Paraaortic lymph node (tissue), 1 donor: ENCODE data around the genes AWAT1, FOXO4, CXorf65, NONO and HDAC8.

DNA sequence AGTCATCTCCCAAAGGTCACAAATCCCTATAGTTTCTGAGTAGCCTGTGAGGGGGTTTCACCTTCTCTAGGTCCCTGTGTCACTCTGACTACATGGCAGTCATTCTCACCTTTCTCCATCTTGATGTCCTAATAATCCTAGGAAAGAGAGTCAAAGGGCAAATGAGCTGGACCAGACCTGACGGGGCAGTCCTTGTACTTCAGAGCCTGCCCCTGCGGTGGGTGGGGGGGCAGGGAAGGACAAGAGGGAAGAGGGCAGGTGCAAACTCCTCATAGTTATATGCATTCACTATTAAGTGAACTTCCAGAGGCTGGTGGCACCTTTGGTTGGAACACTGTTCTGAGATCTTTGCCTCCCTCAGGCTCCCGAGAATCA, at the start of gene AWAT1:
TSS of gene AWAT1 (plus strand) at position 334 of the 375 bp plus-strand sequence.
- PRO-cap = no peak

GRCh38 chrX:70434979-70435611, 9.5 kb upstream of the DLG3 start:
- PRO-cap = bidirectional peak, plus-strand start at chrX:70435458, minus-strand start at chrX:70435315

DNA sequence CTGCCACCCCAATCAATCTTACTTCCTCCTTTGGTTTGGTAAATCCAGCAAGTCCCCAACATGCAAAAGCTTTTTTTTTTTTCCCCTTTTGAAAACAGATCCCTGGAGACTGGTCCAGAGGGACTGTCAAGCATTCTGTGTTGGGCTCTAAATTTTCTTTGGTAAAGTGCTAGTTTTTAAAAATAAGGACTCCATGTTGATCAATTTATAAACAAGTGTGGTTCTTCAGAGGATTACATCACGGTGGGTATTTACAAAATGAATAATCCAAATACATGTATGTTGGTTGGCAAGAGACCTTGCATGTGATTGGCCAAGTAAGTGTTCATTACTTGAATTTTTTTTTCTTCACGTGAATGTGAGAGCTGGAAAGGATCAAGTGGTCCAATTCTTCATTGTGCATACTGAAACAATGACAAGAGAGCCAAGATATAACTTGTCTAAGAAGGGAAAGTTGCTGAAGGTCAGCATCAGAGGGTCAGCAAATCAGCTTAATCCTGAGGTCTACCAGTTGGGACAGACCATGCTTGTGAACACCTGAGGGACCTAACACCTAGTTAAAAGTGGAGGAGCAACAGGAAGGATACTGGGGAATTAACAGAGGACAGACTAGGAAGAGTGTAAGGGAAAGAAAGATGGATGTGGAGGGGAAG, 12.2 kb downstream of the DLG3 start:
- PRO-cap = no peak

- PRO-cap = no peak
Measured at GRCh38 chrX:70477085-70478173, 32.8 kb downstream of the DLG3 start.

DNA sequence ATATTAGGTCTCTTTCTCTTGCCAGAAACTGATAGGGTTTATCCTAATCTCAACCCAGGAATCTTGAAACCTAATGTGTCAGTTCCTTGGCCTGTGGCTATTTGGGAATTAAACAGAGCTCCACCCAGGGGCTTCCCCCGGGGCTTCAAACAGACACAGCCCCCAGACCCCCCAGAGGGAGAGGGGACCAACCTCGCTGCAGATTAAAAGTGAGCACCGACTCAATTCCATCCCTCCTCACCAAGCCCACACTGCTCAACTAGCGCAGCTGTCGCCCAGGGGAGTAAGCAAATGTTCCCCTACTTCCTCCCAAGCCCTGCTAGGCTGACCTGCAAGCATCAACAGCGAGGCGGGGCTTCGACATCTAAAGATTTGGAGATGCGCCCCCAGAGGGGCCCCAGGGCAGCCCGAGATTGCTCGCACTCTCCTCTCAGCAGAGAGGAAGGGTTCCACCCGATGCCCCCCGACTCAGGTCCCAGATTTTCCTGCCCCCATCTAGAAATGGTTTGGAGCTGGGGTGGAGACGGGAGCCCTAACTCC, 524 bp downstream of the SLC7A3 start:
- PRO-cap = no peak

GRCh38 chrX:71095514-71096734, at the start of gene FOXO4:
Gene FOXO4 (plus strand): TSS chrX:71095851.
- PRO-cap = bidirectional peak, plus-strand start at chrX:71095880, minus-strand start at chrX:71095747; bidirectional peak, plus-strand start at chrX:71096176, minus-strand start at chrX:71096018

- PRO-cap = no peak
Measured at GRCh38 chrX:71106618-71106880, at the start of gene CXorf65. Gene CXorf65 (minus strand): TSS chrX:71106740.

- PRO-cap = unidirectional peak, minus-strand start at chrX:71198219
Measured at GRCh38 chrX:71198054-71198576, 24.9 kb upstream of the GJB1 start.

DNA sequence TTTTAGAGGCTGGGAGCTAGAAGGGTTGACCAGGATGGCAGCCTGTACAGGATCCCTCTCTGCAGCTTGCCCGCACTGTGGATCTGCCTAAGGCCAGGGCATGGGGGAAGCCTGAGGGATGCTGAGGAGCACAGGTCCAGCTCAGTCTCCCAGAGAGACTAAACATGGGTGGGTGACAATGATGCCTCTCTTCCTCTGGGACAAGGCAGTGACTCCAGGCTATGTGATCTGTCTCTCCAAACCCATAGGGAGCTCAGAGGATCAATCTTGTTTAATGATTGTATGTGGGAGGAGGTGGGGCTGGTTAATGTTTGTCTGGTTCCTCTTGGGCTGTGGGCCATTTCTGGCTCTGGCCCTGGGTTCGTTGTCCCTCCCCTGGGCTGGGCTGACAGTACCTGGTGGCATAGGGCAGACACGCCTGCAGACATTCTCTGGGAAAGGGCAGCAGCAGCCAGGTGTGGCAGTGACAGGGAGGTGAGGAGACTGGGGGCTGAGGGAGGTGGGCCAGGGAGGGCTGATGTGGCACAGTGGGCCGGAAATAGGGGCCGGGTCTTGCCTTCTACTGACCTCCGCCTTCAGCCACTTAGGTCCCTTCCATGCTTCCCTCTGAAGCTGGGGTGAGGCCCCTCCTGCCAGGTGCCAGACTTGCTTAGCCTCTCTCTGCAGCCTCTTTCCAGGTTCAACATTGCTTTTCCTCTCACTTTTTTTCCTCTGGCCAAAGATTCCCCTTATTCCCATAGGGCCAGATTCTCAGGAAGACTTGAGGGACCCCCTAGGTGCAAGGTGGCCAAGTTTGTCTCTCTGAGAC, 8.0 kb upstream of the GJB1 start:
- PRO-cap = no peak

DNA sequence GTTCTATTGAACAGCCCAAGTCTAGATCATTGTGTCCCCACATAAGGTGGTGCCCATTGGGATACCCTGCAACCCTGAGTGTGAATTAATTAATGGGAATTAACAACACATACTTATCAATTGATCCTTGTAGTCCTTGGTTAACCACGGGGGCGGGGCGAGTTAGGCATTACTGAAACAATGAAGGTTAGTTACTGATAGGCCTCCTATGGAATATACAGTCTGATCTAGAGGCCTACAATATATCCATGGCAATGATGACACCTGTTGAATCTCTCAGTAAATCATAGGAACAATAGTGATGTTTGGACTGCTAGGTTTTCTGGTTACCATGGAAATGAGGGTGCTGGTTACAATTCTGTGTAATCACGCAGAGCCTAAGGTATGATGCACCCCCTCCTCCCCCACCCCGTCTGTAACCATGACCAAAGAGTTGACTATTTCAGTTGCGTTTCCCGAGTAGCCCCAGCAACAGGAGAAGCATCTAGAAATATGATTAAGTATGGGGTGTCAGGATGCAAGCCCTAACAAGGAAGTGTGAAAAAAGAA, 801 bp upstream of the NONO start:
- PRO-cap = no peak

GRCh38 chrX:71283109-71283779, at the start of gene NONO:
Gene NONO (plus strand): TSS chrX:71283635.
- PRO-cap = bidirectional peak, plus-strand start at chrX:71283635, minus-strand start at chrX:71283495

DNA sequence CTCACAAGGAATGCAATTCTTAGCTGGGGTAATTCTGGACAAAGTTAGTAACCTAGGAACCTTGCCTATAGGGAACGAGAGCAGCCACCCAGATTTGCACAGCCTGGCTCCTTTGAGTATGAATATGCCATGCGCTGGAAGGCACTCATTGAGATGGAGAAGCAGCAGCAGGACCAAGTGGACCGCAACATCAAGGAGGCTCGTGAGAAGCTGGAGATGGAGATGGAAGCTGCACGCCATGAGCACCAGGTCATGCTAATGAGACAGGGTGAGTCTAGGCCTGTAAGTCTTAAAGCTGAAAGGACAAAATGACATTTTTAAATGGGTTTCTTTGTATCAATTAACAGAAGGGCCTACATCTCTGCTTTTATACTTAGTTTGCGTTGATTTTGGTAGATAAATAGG, 4.8 kb upstream of the ITGB1BP2 start:
- PRO-cap = no peak

DNA sequence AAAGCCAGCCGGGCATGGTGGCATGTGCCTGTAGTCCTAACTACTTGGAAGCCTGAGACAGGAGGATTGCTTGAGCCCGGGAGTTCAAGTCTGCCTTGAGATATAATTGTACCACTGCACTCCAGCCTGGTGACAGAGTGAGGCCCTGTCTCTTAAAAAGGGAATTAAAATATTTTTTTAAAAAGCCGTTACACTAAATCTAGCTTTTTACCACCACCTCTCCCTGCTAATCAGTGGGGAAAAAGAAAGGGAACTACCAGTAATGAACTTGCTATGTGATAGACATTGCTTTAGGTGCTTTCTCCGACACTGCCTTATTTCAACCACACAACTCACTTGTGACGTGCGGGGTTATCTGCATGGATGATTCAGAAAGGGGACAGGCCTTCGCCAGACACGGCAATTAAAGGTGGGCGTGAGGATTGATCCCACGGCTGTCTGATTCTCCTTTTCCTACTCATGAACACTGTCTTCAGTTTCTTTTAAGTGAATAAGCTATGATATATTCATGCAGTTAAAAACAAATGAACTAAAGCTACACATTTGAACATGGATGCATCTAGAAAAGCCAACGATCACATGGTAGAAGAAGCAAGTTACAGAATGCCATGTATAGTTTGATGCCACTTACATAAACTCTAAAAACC, 849 bp upstream of the CXCR3 start:
- PRO-cap = unidirectional peak, plus-strand start at position 363 of the sequence

DNA sequence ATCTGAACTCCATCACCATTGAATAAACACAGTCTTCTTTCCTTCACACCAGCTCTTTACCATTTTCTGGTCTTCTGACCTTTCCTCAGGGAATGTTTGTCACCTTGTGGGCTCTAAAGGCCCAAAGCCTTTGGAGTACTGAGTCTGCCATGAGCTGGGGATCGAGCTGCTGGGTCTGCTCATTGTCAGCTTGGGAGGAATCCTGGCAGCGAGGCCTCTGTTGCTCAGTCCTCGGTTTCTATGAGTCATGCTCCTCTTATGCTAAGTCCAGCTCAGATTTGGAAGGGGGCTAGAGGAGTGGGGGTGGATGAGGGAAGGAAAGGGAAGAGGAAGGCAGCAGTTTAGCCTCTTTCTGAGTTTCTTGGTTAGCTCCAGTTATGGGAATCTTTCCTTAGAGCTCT, 31.1 kb downstream of the NHSL2 start:
- PRO-cap = no peak

- PRO-cap = no peak
Measured at GRCh38 chrX:71957668-71958290, 47.1 kb downstream of the NHSL2 start.

DNA sequence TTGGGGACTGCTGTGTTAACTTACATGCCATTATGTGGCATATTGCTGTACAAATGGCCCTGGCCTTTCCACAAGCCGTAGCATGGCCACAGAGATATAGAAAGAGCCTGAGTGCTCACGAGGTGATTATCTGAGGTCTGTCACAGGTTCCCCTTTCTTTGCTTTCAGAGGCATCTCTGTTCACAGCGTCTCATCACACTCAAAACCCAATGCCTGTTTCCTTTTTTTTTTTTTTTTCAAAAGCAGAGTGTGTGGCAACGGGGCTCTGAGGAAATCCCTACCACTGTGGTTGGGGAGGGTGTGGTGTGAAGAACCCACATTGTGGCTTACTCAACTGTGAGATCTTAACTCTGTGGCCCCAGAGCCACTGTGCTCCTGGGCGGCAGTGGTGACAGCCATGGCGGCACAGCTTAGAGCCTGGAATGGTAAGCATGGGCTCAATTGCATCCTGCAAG, 80.7 kb upstream of the PIN4 start:
- PRO-cap = unidirectional peak, plus-strand start at position 286 of the sequence

DNA sequence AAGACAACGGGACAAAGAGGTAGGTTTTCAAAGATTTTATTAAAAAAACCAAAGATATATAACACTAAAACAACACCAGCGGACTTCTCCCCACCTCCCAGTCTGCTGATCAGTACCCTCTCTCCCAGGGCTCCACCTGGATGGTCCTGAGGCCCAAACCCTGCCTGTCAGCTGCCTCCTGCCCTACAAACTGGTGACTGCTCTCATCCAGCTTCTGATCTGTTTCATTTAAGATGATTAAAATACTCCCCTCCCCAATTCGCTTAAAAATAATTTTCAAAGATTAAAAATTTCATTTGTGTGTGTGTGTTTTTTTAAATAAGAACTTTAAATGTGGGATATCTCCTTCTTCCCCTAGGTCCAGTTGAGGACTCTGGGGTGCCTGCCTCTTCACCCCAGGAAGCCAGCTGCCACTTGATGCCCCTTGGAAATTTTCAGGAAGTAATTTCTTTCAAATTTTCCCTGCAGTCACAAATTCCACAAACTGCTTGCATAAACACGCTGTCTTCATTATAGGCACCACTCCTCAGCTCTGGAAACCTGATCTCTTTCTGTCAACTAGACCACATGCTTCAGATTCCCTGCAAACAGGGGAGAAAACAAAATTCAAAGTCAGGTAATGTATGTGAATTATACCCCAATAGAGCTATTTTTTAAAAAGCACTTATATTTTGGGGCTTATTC, 23.9 kb upstream of the CITED1 start:
- PRO-cap = no peak

DNA sequence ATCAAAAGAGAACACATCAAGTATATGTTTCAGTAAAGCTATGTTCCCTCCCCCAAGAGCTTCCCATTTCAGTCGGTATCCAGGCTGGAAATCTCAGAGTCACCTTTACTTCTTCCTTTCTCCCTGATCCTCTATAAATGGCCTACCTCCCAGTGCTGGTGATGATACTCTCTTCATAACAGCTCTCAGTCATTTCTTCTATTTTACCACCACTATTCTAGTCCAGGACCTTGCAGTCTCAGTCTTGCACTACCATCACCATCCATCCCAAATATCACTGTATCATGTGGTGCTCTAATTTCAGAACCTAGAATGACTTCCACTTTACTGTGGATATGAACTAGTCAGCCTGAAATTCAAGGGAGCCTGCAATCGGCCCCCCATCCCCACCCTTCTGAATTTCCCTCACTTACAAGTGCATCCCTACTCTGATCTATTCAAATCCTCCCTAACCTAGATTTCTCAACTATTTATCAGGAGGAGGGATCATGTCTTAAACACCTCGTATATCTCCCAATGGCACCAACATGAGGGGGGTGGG, 39.0 kb upstream of the CITED1 start:
- PRO-cap = no peak

DNA sequence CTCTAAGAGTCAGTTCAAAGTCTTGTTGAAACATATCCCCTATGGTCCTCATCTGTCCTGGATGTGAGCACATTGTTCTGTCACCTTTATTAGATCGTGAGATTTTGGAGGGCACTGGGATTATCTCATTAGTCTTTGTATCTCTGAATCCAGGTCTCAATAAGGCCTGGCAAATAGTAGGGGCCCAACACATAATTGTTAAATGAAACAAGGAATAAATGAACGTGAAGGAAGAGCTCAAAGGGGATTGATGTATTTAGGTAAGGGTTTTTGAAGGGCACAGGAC, 113.6 kb downstream of the HDAC8 start:
- PRO-cap = no peak

DNA sequence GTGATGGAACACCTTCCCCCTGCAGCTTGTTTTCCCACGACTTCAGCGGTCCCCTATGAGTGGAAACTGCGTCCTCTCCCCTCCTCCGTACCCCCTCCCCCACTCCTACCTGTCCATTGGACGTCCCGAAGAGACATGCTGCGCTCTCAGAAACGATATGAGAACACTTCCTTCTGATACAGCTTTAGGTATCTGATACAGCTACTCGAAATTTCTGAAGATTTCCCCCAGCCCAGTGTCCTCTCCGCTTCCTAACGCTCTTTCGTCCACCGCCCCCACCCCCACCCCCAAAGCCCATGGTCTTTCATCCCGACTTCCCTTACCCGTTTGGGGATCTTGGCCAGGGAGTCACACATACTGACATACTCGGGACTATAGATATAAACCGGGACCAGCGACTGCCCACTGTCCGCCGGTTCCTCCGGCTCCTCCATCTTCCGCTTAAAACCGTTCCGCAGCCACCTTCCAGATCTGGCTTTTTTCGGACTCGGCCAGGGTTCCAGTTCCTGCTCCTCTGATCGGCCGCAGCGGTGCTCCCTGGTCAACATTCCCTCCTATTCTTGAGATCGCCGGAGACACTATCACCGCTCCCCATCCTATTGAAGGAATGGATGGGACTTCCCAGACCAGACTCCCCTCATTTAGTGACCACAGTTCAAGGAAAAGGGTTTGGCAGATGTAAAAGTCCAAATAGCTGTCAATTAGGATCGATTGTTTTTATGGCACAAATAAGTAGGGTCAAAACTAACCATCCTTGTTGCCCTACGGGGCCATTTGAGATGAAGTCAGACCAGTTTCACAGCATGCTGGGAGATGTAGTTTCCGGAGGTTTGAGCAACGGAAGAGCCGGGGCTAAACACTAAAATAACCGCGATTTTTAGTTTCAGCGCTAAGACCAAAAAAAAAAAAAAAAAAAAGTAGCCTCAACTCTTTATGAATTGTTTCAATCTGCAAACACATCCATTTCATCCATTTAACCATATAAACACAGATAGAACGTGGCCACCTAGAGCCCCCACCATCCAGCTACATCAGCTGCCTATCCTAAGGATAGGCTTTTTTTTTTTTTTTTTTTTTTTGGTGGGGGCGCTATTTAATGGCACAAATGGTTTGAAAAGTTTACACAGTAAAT, at the start of gene HDAC8:
TSS of gene HDAC8 (minus strand) at position 516 of the 1,132 bp plus-strand sequence.
- PRO-cap = unidirectional peak, minus-strand start at position 516 of the sequence